ENCODE data around the gene ZNF346.

GRCh38 chr5:174019653-174020185 lies 25.8 kb upstream of the NSG2 start:
- PRO-cap, result no peak

GRCh38 chr5:174503407-174504244 lies 220.8 kb upstream of the MSX2 start:
- PRO-cap, result unidirectional peak, plus-strand start at chr5:174504013

DNA sequence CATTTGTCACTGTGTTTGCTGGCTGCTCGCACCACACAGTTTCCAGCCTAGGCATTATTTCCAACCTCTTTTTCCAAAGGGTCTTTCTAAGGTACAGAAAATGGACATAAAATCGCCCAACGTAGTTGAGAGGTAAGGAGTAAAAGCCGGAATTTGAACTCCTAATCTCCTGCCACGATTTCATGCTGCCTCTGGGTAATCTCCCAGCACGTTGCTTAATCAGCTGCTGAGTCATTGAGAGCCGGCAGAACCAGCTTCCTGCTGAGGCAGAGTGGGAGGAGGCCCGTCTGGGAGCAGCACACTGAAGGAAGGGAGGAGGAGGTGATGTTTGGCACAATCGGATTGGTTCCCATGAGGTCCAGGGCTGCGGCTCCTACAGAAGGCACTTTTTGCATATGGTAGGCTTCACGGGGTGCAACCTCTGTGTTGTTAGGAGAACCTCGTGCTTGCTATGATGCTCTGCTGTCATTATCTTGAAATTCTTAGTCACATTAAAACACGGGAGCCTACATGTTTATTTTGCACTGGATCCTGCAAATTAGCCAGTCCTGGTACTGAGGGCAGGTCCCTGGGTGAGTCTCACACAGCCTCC lies 191.8 kb upstream of the MSX2 start:
- PRO-cap, result no peak

- PRO-cap, result unidirectional peak, minus-strand start at chr5:174608658
These were observed 116.0 kb upstream of the MSX2 start for GRCh38 chr5:174608405-174608814.

- PRO-cap, result no peak
These were observed 27.0 kb downstream of the MSX2 start for GRCh38 chr5:174750887-174752205.

GRCh38 chr5:175687070-175687822 lies 29.4 kb downstream of the HRH2 start:
- PRO-cap, result no peak

DNA sequence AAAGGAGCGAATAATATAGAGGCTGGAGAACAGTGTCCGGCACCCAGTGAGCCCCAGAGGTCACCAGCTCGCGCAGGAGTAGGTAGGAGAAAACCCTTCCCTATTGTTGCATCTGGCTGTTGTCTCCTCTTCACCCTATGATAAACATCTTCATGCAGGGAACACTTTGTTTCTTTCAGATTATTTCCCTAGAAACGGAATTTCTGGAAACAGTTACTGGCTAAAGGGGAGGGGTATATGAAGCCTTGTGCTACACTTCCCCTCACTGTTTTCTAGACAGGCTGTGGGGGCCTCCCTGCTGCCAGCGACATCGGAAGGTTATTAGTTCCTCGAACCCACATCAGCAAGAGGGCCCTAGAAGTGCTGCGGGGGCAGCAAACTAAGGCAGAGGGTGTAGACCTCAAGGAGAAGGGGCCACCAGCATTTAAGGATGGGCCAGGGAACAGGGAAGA lies 37.5 kb downstream of the HRH2 start:
- PRO-cap, result no peak

DNA sequence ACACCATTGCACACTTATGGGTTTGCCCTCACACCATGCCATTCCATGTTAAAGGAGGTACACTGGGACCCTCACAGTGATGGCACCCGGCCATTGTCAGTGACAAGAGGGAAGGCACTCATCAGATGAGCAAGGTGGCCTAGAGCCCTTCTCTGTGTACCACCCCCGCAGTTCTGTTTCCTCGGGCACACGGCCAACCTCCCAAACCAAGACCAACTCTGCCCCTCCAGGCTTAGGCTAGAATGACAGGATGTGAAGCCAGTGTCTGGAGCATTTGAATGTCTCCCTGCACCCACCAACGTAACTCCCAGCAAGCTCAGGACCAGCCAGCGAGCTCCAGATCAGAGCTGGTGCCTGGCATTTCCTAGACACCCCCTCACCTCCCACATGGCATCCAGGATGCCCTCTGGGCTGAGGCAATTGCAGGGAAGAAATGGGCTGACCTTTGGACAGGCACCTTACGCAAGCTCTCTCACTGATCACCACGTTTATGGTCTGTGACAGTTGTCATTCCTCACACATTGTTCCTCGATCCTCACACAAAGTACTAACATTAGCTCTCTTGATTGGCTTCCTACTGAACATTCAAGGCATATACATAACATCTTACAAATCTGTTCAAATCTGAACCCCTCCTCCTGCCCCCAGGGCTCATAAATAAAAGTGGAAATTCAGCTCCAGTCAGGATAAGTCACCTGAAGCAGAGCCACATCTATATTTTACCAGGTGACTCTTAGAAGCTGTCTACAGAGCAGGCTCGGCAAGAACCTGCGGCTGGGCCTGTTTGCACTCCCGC lies 3.4 kb upstream of the CPLX2 start:
- PRO-cap, result no peak

GRCh38 chr5:176366203-176366628 lies 929 bp downstream of the ARL10 start:
- PRO-cap, result no peak

DNA sequence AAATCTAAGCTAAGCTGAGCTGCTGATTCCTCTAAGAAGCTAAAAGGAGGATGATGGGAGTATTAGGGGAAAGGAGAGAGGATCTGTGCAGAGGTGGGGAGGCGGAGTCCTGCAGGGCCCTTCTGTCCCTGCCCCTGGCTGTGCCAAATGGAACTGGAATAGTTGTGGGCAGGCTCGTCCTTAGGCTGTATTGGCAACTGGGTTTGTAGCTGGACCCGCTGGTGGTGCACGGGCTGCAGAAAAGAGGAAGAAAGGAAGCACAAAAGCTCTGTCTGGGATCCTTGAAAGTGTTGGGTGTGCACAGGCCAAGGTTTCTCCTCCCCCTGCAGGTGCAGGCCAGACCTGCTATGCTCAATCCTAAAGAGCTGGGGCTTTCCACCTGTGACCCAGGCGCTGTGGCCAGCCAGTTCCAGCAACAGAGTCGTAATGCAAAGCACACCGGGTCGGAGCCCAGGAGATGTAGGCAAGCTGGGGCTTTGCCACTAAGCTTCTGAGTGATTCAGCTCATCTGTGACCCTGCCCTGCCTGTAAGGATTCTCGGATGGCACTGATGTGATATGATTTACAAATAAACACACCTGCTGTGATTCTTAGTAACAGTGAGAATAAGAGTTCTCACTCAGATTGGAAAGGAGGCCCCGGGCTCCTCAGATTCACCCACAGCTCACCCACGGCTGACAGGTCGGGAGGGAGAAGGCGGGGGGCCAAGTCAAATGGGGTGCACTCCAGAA lies 9.7 kb downstream of the CLTB start:
- PRO-cap, result no peak

- PRO-cap, result no peak
These were observed 3.2 kb downstream of the CLTB start for GRCh38 chr5:176413083-176413691.

DNA sequence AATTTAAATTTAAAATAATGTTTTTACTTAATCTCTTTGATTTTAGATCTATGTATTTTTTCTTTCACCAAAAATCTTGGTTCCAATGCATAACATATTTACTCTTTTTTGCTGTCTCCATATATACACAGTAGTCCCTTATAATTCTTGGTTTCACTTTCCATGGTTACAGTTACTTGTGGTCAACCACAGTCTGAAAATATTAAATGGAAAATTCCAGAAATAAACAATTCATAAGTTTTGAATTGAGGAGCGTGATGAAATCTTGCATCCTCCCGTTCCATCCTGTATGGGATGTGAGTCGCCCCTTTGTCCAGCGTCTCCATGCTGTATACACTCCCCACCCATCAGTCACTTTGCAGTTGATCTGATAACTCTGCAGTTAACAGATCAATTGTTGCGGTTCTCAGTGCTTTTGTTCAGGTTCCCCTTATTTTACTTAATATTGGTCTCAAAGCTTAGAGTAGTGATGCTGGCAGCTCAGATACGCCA lies 11.6 kb upstream of the FAF2 start:
- PRO-cap, result no peak

DNA sequence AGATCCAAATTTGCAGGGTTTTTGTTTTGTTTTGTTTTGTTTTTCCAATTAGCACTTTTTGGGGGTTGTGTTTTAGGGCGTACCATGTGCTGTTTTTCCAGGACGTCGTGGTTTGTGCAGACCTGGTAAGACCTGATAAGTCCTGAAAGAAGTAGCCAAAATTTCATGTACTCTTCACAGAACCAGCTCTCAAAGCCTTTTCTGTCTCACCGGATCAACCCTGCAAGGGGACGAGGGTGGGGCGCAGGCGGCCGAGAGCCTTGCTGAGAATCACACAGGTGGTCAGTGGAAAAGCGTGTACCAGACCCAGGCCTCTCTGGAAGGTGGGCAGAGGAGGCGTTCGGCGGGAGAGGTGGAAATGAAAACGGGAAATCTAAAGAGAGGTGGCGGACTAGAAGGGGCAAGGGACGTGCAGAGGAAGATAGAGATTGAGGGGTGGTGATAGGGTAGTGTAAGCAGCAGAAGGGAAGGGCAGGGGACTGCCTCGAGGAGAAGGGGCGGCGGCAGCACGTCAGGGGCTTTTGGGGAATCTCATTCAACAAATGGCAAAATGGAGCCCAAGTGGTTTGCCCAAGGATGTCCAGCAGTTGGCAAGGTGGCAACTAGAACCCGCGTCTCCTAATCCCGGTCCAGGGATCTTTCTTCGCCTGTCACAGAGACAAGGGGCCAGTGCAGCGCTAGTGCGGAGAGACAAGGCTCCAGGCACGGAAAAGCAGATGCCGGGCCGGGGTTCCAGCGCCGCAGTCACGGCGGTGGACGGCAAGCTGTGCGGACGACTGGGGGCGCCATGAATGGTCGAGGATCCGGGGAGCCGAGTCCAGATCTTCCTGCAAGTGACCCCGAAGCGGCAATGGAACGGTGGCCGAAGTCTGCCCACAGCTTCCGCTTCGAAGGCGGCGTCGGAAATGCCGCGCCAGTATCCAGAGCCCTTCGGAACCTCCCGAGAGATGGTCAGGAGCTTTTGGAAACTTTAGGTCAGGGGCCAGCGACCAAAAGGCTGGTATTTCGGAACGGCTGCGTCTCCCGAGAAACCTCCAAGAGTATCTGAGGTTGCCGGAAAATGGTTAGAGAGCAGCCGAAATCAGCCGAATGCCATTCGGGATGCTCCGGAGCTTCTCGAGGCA lies 869 bp upstream of the FAF2 start:
- PRO-cap, result unidirectional peak, plus-strand start at position 655 of the sequence; unidirectional peak, plus-strand start at position 715 of the sequence; bidirectional peak, plus-strand start at position 743 of the sequence, minus-strand start at position 748 of the sequence; bidirectional peak, plus-strand start at position 820 of the sequence, minus-strand start at position 841 of the sequence; unidirectional peak, minus-strand start at position 1,036 of the sequence

DNA sequence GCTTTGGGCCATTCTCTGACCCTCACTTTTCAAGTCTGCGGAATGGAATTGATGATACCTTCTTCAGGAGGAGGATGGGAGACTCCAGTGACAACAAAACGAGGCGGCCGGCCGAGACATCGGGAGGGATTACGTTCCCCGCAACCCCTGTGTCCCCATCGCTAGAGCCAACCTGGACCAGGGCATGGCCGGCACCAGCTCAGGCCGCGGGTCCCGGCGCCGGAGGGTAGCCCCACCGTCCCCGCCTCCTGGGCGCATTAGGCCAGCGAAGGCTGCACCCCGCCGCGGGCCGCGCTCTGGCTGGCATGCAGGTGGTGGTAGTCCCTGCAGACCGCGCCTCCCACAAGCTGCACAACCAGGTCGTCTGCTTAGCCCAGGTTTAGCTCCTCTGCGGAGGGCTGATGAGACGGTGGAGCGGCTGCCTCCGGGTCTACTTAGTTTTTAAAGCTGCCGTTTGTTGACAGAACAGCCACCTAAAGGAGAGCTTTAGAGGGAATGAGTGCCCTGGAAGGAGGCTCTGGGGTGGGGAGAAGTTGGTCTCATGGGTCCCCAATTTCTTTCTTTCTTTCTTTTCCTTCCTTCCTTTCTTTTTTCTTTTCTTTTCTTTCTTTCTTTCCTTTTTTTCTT lies 5.3 kb upstream of the CDHR2 start:
- PRO-cap, result bidirectional peak, plus-strand start at position 401 of the sequence, minus-strand start at position 366 of the sequence

DNA sequence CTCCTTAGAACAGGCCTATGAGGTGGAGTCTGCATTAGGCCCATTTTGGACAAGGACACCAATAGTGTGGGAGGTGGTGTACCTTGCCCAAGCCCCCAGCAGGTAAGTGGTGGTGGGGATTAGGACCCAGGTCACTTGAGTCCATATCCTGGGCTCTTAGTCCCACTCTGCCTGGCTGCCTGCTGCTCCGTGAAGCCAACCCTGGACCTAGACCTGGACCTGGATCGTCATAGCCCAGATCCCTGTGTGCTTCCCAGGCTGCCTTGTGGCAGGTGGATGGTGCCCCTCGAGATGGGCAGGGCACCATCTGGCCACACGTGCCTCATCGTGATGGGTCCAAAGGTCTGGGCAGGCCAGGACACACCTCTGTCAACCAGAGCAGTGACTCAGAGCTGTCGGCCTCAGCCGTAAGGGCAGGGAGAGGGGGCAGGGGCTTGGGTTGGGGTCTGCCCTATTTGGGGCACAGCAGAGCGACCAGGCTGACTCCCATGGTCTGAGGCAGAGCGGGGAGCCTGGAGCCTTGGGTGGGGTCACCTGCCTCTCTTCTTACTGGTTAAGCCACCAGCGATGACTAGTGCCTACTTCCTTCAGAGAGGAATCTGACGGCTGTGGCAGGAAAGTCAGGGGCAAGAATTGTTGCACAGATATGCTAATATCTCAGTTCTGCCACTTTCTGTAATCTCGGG lies 3.4 kb upstream of the CDHR2 start:
- PRO-cap, result bidirectional peak, plus-strand start at position 410 of the sequence, minus-strand start at position 244 of the sequence

DNA sequence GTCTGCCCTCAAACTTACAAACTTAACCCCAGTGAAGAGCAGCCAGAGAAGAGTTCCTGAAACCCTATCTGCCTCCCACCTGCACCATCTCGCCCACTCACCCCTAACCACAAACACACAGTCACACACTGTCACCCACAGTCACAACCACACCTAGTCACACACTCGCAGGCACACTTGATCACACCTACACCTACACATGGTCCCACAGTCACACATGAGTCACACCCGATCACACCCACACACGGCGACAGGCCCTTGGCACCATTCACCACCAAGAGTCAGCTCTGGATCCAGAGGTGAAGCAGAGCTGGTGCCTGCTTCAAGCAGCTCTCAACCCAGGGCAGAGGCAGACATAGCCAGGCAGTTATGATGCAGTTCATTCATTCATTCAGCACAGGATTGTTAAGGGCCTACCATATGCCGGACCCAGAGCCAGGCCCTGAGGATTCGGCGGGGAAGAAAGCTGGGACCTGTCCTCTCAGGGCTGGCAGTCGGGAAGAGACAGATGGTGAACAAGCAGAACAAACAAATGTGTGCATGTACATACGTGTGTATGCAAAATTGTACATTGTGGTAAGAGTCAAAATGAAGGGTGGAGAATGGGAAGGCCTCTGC lies 6.2 kb downstream of the TSPAN17 start:
- PRO-cap, result no peak

DNA sequence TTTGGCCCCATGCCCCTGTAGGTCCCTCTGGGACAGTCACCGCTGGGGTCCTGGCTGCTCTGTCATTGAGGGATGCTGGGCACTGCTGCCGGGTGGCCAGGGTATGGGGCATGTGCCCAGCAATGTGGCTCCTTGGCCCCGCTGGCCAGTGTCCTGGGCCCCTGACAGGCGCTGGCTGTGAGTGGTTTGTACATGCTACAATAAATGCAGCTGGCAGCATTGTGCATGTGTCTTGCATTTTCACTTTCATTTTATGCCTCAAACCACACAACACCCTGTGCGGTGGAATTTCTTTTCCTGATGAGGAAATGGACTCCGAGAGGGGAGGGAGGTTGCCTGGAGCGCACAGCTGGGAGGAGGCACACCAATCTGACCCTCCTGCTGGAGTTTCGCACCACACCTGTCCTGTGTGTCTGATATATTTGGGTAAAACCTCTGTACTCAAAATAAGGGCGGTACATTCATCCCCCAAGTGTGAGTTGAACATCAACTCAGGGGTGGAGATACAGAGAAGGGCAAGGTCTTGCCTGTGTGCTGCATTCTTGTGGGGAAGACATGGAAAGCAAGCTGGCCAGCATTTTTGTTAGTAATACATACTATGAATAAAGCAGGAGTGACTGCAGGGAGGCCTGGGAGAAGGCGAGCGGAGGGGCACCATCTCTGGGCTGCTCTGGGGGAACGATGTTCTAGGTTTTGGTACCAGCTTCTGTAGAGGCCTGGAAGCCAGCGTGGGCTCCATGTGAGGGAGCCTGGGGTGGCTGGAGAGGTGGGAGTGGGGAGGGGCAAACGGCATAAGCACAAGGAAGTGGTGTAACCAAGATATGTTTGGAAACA lies 11.8 kb downstream of the TSPAN17 start:
- PRO-cap, result no peak

- PRO-cap, result no peak
These were observed 13.6 kb downstream of the UNC5A start for GRCh38 chr5:176823859-176824369.

- PRO-cap, result bidirectional peak, plus-strand start at chr5:177022741, minus-strand start at chr5:177022621
These were observed at the start of gene ZNF346 for GRCh38 chr5:177022453-177023149. Gene ZNF346 (plus strand): TSS chr5:177022696.

GRCh38 chr5:177086297-177086767 lies 383 bp upstream of the FGFR4 start:
- PRO-cap, result no peak